Skeletal muscle satellite cell (primary cell): ENCODE measurements around the genes PMF1, NTRK1 and ARHGEF11.

DNA sequence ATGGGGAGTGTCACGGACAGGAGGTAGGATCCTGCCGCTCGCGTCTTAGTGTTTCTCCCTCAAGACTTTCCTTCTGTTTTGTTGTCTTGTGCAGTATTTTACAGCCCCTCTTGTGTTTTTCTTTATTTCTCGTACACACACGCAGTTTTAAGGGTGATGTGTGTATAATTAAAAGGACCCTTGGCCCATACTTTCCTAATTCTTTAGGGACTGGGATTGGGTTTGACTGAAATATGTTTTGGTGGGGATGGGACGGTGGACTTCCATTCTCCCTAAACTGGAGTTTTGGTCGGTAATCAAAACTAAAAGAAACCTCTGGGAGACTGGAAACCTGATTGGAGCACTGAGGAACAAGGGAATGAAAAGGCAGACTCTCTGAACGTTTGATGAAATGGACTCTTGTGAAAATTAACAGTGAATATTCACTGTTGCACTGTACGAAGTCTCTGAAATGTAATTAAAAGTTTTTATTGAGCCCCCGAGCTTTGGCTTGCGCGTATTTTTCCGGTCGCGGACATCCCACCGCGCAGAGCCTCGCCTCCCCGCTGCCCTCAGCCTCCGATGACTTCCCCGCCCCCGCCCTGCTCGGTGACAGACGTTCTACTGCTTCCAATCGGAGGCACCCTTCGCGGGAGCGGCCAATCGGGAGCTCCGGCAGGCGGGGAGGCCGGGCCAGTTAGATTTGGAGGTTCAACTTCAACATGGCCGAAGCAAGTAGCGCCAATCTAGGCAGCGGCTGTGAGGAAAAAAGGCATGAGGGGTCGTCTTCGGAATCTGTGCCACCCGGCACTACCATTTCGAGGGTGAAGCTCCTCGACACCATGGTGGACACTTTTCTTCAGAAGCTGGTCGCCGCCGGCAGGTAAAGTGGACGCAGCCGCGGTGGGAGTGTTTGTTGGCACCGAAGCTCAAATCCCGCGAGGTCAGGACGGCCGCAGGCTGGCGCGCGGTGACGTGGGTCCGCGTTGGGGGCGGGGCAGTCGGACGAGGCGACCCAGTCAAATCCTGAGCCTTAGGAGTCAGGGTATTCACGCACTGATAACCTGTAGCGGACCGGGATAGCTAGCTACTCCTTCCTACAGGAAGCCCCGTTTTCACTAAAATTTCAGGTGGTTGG lies at the start of gene PMF1:
PMF1 (plus strand) TSS at position 693 of the 1,117 bp plus-strand sequence.
- CAGE, long polyA plus RNA, result start-site peak on the plus strand centred at position 685 of the sequence, 23 bp wide, 422 and 1,014 reads in 2 replicates

GRCh38 chr1:156420268-156420676 lies 51.3 kb downstream of the RHBG start:
- CAGE, long polyA plus RNA, result no peak

DNA sequence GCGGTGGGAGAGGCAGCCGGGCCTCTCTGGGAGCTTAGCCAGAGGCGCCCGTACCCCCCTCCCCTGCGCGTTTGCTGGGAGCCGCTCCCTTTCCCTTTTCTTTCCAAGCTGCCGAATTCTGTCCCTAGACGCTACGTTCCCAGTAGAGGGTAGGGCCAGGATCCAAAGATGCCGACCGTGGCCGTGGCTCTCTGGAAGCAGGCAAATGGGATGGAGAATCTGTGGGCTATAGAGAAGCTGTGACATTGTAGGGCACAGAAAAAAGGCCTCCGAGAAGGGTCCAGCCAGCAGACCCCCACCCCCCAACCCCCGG lies 63.8 kb downstream of the MEF2D start:
- CAGE, long polyA plus RNA, result no peak

DNA sequence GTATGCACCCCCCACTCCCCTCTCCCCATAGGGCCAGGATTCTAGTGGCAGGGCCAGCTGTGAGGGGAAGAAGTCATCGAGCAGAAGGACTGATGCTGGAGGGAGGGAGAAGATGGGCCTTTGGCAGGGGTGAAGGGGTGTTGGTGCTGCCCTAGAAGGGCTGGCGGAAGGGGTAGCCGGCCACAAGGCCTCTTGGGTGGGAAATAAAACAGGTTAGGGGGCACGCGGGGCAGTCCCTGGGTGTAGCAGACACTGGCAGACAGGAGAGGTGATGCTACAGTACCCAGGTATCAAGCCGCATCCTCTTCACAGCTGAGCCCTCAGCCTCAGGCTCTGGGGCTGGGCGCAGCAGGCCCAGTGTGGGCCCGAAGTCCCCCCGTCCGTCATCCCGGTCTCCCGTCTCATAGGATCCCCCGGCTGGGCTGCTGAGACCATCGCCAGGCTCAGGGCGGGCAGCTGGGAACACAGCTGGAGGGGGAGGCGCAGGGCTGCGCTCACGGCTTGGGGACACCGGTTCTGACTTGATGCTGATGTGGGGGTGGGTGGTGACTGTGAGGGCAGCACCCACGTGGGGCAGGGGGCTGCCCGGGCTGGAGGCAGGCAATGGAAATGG lies 32.8 kb downstream of the MEF2D start:
- CAGE, long polyA plus RNA, result no peak

DNA sequence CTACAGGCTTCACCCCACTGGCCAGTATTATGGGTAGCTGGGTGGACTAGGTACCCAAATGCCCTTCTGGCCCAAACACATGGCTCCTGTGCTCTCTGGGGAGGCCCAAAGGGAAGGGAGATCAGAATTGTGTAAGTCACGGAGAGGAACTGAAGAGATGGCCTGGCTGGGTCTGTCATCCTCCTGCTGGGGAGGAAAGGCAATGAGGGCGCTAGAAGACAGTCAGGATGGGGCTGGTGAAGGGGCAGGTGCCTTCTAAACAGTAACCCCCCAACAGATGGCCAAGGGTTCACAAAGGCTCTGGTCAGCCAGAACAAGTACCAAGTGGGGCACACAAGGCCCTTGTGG lies 9.4 kb downstream of the MEF2D start:
- CAGE, long polyA plus RNA, result no peak

- CAGE, long polyA plus RNA, result no peak
These were observed 4.9 kb downstream of the MEF2D start for GRCh38 chr1:156495562-156496107.

DNA sequence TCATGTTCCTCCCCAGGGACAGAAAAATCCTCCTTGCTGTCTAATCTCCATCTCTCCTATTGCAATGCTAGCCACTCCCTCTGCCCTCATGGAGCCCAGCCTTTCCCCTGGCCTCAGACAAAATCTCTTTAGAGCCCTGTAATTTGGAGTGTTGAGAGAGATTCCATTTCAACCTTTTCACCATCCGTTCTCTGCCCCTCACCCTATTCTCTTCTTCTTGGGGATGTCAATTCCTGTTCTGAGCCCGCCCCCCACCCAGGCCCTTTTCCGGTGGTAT lies 306 bp upstream of the HAPLN2 start:
- CAGE, long polyA plus RNA, result no peak

GRCh38 chr1:156669671-156670018 lies 7.6 kb downstream of the NES start:
- CAGE, long polyA plus RNA, result no peak

DNA sequence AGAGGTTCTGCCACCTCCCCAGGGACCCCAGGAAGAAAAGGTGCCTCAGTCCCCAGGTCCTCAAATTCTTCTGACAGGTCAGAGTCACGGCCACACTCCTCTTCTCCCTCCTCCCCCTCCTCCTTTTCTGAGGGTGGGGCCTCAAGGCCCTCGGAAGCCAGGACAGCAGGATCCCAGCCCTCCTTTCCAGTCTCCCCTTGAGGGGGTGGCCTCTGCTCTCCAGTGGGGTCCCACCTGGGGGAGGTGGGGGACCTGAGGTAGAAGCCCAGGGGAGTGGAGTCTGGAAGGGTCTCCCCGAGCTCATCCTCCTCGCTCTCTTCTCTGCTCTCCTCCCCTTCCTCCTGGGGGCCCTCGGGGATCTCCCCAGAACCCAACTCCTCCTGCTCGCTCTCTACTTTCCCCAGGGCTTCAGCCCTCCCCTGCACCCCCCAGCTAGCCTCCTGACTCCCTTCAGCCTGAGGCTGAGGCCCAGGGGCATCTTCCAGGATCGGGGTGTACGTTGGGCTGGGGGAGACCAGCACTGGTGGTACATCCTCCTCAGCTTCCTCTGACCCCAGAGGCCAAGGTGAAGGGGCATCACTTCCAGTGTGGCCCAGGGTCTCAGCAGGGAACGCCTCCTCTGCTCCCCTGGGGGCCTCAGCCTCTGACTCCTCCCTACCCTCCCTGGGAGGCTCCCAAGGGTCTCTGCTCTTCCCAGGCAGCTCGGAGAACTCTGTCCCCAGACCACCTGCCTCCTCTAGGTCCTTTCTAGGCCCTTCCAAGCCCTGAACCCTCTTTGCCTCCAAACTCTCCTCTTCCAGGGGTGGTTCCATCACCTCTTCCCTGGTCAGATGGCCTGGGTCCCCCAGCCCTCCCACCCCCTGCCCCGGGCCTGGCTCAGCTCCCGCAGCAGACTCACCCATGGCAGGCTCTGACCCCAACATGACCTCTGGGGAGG lies 6.9 kb downstream of the NES start:
- CAGE, long polyA plus RNA, result no peak

DNA sequence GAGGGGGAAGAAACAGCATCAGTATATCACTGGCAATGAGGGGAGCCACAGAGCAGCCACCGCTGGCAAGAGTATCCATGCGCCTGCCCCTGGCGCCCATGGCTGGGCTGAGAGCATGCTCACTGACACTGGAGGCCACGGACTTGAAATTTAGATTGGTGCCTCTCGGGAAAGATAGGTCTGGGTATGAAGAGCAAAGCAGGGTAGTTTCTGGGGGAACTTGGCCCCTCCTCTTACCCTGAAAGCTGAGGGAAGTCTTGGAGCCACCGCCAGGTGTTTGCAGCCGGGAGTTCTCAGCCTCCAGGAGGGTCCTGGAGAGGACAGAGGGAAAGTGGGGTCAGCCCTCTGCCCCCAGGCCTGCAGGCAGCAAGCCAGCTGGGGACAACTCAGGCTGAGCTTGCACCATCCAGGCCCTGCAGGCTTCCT lies 4.0 kb downstream of the NES start:
- CAGE, long polyA plus RNA, result no peak

- CAGE, long polyA plus RNA, result no peak
These were observed 748 bp upstream of the NES start for GRCh38 chr1:156677996-156678313.

- CAGE, long polyA plus RNA, result no peak
These were observed 378 bp upstream of the METTL25B start for GRCh38 chr1:156727886-156728295.

GRCh38 chr1:156800046-156800600 lies 16.5 kb downstream of the SH2D2A start:
- CAGE, long polyA plus RNA, result no peak

DNA sequence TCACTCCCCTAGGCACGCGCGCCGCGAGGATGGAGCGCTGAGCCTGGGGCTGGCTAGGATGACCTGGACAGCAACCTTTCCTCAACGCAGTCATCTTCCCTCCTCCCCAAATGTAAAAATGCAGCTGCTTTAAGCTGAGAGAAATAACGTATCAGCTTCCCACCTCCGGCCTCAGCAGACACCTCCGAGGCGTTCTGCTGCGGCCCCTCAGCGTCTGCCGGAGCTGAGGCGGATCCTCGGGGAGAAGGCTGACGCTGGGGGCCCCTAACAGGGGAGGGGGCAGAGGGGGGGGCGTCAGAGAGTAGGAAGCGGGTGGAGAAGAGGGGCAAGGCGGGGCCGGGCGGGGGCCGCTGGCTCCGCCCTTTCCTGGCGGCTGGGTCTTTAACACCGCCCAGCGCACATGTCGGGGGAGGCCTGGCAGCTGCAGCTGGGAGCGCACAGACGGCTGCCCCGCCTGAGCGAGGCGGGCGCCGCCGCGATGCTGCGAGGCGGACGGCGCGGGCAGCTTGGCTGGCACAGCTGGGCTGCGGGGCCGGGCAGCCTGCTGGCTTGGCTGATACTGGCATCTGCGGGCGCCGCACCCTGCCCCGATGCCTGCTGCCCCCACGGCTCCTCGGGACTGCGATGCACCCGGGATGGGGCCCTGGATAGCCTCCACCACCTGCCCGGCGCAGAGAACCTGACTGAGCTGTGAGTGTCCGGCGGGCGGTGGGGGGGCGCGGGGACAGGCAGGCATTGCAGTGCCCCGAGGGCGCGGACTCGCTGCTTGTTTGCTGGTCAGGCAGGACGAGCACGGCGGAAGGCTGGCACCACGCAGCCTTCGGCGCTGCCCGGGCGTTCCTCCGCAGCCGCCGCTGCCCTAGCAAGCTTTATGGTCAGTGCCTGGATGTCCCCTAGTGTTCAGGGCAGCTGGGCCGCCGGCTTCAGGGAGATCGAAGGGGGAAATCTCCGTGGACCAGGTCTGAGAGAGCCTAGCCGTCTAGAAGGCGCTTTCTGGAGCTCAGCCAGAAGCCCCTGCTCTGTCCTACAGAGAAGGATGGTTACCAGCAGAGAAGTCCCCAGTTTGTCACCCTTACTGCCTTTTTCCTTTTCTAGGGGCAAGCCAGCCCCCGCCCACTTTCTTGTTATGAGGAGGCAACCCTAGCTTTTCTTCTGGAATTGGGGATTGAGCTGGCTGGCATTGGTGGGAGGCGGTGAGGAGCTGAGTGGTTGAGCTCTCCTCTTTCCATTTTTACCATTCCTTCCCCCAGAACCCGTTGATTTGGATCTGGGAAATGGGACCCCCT lies at the start of gene NTRK1:
NTRK1 (plus strand) TSS at position 409 of the 1,286 bp plus-strand sequence.
- CAGE, long polyA plus RNA, result no peak

- CAGE, long polyA plus RNA, result no peak
These were observed 10.2 kb downstream of the NTRK1 start for GRCh38 chr1:156870751-156871311.

DNA sequence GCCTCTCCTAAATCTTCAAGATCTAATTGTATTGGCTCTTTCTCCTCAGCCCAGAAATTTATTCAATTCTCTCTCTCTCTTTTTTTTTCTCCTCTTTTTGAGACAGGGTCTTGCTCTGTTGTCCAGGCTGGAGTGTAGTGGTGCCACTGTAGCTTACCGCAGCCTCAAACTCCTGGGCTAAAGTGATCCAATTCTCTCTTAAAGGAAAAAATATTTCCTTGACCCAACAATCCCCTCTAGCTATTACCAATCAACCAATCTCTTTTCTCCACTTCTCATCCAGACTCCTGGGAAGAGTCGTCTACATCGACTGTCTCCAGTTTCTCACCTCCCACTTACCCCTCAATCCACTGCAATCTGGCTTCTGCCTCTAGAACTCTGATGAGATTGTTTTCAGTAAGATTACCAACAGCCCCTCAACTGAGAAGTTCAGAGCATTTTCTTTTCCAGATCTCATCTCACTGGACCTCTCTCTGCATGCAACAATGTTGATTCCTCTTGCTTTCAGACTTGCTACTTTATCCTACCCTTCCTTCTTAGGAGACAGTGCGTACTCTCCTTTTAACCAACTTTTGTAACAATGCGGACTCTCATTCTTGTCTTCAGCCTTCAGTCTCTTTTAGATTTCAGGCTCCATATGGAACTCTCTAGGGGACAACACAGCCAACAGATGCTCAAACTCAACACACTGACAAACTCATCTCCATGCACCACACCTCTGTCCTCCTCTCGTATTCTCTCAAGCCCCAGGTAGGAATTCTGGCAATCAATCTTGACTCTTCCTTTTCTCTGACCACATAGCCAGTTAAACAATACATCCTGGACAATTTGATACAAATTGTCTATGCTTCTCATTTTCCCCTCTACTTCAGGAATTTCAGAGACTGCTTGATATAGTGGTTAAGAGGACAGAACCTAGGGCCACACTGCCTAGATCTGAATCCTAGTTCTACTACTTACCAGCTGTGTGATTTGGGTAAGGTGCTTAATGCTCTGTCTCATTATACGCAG lies 30.9 kb downstream of the ARHGEF11 start:
- CAGE, long polyA plus RNA, result no peak

GRCh38 chr1:157045031-157045241 lies 606 bp downstream of the ARHGEF11 start:
- CAGE, long polyA plus RNA, result no peak

DNA sequence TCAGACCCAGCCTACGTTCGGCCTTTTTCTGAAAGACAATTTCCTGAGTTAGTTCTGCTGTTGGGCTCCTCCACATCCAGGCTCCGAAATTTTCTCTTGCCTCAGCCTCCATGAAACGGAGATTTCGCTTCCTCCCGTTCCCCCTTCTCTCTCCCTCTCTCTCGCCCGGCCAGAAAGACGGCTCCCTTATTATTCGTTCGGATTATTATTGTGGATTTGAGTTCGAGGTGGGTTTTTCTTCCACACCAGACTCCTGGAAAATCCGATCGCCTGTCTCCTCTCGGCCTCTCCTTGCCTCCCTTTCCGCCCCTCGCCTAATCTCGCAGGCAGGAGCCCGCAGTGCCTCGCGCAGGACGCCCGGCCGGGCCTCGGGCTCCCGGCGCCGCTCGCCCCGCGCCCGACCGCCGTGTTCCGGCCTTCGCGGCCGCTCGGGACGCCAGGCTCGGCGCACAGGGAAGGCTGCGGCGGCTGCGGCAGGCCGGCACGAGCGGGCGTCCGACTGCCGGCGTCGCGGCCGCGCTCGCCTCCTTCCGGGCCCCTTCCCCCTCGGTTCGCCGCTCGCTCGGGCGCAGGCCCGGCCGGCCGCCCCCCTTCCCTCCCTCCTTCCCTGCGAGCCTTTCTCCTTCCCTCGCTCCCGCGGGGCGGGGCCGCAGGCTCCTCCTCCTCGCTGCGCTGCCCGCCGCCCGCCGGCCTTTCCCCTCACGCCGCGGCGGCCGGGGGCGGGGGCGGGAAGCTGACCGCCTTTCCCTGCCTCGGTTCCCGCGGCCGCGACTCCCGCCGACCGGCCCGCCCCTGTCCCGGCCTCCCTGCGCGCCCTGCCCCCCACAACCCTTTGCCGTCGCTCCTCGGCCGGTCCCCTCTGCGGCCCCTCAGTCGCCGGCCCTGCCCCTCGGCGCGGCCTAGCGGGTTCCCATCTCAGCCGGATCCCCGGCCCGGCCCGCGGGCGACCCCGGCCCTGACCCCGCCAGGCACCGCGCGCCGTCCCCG lies at the start of gene ARHGEF11:
ARHGEF11 (minus strand) TSS at position 501 of the 987 bp plus-strand sequence.
- CAGE, long polyA plus RNA, result no peak

DNA sequence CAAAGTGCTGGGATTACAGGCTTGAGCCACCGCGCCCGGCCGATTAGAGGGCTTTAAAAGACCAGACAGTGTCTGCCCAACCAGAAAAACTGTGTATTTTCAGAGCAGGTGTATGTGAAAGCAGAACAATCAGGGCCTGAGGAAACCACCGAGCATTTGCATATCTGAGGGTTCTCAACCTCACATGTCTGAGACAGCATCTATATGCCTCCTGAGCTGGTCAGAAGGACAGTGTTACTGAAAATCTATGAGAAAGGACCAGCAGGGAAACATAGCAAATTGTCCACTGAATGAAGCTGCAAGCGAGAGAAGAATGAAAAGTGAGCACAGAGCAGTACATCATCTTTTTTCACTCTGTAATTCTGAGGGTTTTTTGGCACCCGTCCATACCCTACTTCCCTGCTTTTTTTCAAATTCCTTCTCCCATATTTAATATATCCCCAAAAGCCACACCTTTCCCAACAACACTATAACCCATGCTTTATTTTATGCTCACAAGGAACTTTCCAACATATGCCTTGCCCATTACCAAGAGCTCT lies 26.4 kb upstream of the FCRL3 start:
- CAGE, long polyA plus RNA, result no peak

- CAGE, long polyA plus RNA, result no peak
These were observed 1.3 kb upstream of the KIRREL1 start for GRCh38 chr1:157992142-157992483.